Skeletal muscle tissue (tissue), 7 donors: Measurements from ENCODE around the gene FOXA1.

DNA sequence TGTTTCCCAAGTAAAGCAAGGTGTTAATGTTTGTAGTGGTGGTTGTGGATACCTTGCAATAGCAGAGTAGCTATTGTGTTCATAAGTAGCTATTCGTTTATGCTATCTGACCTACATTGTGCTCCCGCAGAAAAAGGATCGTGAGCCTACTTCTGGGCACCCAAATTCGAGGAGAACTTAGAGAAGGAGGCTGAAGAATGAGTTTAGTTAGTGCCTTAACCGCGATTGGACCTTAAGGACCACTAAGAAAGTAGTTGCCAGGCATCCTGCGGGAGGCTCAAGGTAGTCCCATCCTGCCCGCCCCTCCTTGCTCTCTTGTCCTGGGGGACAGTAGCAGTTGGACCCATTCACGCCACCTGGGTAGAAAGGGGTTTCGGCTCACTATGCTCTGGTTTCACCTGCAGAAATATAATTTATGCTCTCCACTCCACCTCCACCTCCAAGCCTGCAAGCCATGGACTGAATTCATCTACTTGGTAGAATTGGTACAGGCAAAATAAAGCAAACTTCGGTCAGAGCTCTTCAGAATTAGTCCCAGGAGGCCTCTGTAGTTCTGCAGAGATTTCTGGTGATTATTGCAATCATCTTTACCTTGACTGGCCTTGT lies 1.1 kb upstream of the NFKBIA start:
- PRO-cap, 3 experiments = no peak in any of the 3 experiments
- RAMPAGE, long total RNA = no peak
- RRBS, 2 experiments = no CpG with 5 or more reads among the region's 11 CpGs

- PRO-cap, 3 experiments = no peak in any of the 3 experiments
- RAMPAGE, long total RNA = no peak
- RRBS, 2 experiments = no CpG with 5 or more reads among the region's 4 CpGs
Measured at GRCh38 chr14:35406828-35407436, 2.4 kb upstream of the NFKBIA start.

DNA sequence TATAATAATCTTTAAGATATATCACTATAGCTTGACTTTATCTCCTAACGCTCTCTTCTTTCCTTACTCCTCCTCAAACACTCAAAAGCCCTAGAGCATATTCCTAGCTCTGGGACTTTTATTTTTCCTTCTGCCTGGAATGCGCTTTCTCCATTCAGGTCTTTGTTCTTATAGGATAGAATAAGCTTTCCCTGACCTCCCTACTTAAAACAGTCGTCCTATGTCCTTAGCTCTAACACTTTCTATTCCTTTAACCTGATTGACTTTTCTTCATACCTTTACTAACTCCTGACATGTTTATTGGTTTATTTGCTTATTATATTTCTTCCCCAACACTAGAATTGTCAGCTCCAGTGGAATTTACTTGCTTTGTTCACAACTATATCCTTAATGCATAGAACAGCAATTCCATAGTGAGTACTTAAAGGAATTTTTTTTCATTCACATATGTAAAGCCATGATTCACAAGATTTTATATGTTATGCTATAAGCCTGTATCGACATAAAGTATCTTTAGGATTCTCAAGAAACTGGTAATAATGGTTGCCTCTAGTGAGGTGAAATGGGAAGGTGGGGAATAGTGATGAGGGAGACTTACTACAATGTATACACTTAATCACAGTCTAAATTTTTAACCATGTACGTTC lies 91.1 kb downstream of the RALGAPA1 start:
- PRO-cap, 3 experiments = no peak in any of the 3 experiments
- RAMPAGE, long total RNA = no peak
- RRBS, 2 experiments = no CpG with 5 or more reads among the region's 5 CpGs

DNA sequence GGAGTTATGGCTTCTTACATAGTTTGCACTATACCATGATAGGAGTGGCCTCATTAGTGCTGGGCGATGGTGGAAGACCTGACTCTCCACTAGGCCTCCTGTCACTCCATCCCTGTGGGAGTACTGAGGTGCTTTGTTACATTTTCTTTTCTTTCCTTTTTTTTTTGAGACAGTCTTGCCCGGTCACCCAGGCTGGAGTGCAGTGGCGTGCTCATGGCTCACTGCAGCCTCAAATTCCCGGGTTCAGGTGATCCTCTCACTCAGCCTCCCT lies 83.7 kb downstream of the BRMS1L start:
- PRO-cap, 3 experiments = no peak in any of the 3 experiments
- RAMPAGE, long total RNA = no peak
- RRBS, 2 experiments = no CpG with 5 or more reads among the region's 4 CpGs

GRCh38 chr14:36305771-36306339 lies 14.6 kb downstream of the MBIP start:
- PRO-cap, 3 experiments = no peak in any of the 3 experiments
- RAMPAGE, long total RNA = no peak
- RRBS, 2 experiments = no CpG with 5 or more reads among the region's 5 CpGs

- PRO-cap, 3 experiments = no peak in any of the 3 experiments
- RAMPAGE, long total RNA = no peak
- RRBS, 2 experiments = 3% methylated on average over 16 of the region's 50 CpGs
Measured at GRCh38 chr14:36513440-36514428, 6.3 kb downstream of the NKX2-1 start.

GRCh38 chr14:36519373-36520022 lies 534 bp downstream of the NKX2-1 start:
- PRO-cap, 3 experiments = no peak in any of the 3 experiments
- RAMPAGE, long total RNA = no peak
- RRBS, 2 experiments = 4 to 7% methylated on average over 2 of the region's 27 CpGs

DNA sequence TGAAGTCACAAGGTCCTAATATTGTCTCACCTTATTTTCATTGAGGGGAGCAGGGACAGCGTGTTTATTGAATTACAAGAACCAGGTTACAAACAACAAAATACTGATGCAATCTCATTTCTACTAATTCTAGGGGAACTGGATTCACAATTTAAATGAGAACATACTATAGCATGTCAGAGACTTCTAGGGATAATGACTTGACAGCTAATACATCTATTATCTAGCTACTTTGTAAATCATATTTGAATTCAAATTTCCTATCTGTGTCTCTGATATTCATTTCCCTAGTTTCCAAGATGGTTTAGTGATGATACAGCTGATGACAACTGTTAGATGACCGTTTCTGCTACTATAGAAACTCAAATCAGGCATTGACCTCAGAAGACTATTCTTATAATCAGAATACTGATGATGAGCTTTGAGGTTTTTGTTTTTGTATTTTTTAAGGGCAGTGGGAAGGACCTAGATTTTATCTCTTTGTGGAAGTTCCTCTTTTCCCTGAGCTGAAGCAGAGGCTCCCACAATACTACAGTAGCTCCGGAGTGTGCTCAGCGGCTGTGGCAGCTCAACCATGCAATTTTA lies 145.3 kb downstream of the SLC25A21 start:
- PRO-cap, 3 experiments = no peak in any of the 3 experiments
- RAMPAGE, long total RNA = no peak
- RRBS, 2 experiments = no CpG with 5 or more reads among the region's 4 CpGs

DNA sequence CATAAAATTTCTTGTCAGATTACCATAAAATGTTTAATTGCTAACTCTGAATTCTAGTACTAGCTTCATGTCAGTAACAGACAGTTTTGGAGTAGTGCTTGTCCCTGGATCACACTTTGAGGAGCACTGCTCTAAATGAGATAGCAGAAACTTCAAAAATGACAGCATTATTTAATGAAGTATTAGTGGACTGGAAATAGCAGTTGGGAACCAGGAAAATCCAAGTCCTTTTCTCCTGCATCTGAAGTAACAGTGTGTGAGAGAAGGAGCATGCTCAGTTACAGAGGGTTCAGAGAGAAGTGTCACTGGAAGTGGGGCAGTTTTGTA lies 130.8 kb downstream of the MIPOL1 start:
- PRO-cap, 3 experiments = no peak in any of the 3 experiments
- RAMPAGE, long total RNA = no peak

GRCh38 chr14:37594835-37595494 lies at the start of gene FOXA1:
Gene FOXA1 (minus strand): TSS chr14:37595249.
- PRO-cap, 3 experiments = no peak in any of the 3 experiments
- RAMPAGE, long total RNA = no peak
- RRBS, 2 experiments = 3% methylated on average over 24 of the region's 83 CpGs

- PRO-cap, 3 experiments = no peak in any of the 3 experiments
- RAMPAGE, long total RNA = no peak
- RRBS, 2 experiments = no CpG with 5 or more reads among the region's 6 CpGs
Measured at GRCh38 chr14:37649163-37649754, 53.8 kb downstream of the TTC6 start.

DNA sequence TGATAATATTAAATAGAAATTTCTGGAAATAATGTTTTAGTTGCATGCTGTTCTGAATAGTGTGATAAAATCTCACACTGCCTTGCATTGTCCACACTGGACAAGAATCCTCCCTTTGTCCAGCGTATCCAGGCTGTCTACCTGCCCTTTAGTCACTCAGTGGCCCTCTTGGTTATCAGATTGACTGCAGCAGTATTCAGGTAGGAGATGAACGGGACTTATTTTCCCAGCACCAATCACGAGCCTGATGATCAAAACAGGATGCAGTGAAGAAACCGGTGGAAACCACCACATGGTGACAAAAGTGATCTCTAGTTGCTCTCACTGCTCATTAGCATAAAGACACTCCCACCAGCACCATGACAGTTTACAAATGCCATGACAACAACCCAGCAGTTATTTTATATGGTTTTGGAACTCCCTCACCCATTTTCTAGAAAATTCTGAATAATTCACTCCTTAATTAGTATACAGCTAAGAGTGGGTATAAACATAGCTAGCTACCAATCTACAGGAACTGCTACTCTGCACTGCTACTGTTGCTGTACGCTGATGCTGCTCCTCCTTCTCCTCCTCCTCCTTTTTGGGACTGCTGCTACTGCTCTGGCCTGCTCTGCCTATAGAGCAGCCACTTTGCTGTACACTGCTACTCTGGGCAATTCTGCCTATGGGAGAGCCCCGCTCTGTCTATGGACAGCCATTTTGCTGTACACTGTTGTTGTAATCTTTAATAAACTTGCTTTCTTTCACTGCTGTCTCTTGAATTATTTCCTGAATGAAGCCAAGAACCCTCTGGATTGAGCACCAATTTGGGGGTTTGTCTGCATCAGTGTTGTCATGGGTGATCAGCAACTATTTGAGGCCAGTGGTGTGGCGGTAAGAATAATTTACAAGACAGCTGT lies 142.5 kb upstream of the SSTR1 start:
- PRO-cap, 3 experiments = no peak in any of the 3 experiments
- RAMPAGE, long total RNA = no peak
- RRBS, 2 experiments = no CpG with 5 or more reads among the region's 7 CpGs

DNA sequence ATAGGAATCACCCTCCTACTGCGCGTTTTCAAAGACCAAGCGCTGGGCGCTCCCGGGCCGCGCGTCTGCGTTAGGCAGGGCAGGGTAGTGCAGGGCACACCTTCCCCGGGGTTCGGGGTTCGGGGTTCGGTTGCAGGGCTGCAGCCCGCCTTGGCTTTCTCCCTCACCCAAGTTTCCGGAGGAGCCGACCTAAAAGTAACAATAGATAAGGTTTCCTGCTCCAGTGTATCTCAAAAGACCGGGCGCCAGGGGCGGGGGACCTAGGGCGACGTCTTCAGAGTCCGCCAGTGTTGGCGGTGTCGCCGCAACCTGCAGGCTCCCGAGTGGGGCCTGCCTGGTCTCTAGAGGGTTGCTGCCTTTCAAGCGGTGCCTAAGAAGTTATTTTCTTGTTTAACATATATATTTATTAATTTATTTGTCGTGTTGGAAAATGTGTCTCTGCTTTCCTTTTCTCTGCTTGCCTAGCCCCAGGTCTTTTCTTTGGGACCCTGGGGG lies 3.8 kb downstream of the SSTR1 start:
- PRO-cap, 3 experiments = no peak in any of the 3 experiments
- RAMPAGE, long total RNA = no peak
- RRBS, 2 experiments = 5 to 6% methylated on average over 13 of the region's 28 CpGs

- PRO-cap, 3 experiments = no peak in any of the 3 experiments
- RAMPAGE, long total RNA = no peak
- RRBS, 2 experiments = no CpG with 5 or more reads among the region's 2 CpGs
Measured at GRCh38 chr14:38270839-38271119, 14.9 kb upstream of the CLEC14A start.

- PRO-cap, 3 experiments = no peak in any of the 3 experiments
- RAMPAGE, long total RNA = no peak
- RRBS, 2 experiments = no CpG with 5 or more reads among the region's 5 CpGs
Measured at GRCh38 chr14:38290589-38291140, 34.8 kb upstream of the CLEC14A start.

- PRO-cap, 3 experiments = no peak in any of the 3 experiments
- RAMPAGE, long total RNA = no peak
- RRBS, 2 experiments = no CpG with 5 or more reads among the region's 1 CpG
Measured at GRCh38 chr14:38880878-38881288, 222.2 kb downstream of the SEC23A start.

GRCh38 chr14:38932347-38932803 lies 170.7 kb downstream of the SEC23A start:
- PRO-cap, 3 experiments = no peak in any of the 3 experiments
- RAMPAGE, long total RNA = no peak
- RRBS, 2 experiments = no CpG with 5 or more reads among the region's 2 CpGs

GRCh38 chr14:39002700-39003169 lies 100.3 kb downstream of the SEC23A start:
- PRO-cap, 3 experiments = no peak in any of the 3 experiments
- RAMPAGE, long total RNA = no peak
- RRBS, 2 experiments = no CpG with 5 or more reads among the region's 2 CpGs

GRCh38 chr14:39102331-39102932 lies 603 bp downstream of the SEC23A start:
- PRO-cap, 3 experiments = no peak in any of the 3 experiments
- RAMPAGE, long total RNA = no peak
- RRBS, 2 experiments = 1 to 4% methylated on average over 6 of the region's 19 CpGs

- PRO-cap, 3 experiments = no peak in any of the 3 experiments
- RAMPAGE, long total RNA = no peak
- RRBS, 2 experiments = no CpG with 5 or more reads among the region's 2 CpGs
Measured at GRCh38 chr14:39177789-39178086, 2.7 kb downstream of the PNN start.